Subcutaneous adipose tissue (tissue), 3 donors: ENCODE results near the gene ICE2.

DNA sequence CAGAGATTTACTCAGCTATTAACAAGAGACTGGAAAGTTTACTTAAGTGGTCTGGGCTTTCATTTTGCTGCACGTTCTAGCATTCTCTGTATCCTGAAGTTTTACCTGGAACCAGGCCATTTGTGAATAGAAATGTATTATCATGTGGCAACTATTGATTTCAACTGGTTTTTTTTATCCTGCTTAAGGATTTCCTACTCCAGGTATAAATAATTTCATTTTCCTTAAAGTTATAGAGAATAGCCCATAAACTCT is 1.1 kb downstream of the AQP9 start:
- PRO-cap: no peak
- RAMPAGE, long total RNA, 3 experiments: no peak in any of the 3 experiments

GRCh38 chr15:58139624-58140430 is 1.6 kb downstream of the AQP9 start:
- PRO-cap: bidirectional peak, plus-strand start at chr15:58140309, minus-strand start at chr15:58140070
- RAMPAGE, long total RNA, 3 experiments: no peak in any of the 3 experiments

DNA sequence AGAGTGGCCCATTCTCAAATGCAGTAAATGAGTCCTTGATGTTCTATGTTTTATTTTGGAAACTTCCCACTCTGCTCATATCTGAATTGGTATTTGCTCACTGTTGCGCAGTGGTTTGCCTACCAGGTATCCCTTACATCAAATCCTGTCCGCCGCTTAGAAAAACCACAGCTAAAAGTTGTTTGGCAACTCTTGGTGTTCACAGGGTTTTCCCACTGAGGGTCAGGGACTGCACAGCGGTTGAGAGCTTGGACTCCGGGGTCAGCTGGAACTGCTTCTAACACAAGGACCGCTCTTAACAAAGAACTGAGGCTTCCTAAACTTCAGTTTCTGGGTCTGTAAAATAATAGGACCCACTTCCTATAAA is 35.8 kb downstream of the LIPC start:
- PRO-cap: no peak
- RAMPAGE, long total RNA, 3 experiments: no peak in any of the 3 experiments

GRCh38 chr15:58627572-58628101 is 121.9 kb downstream of the ADAM10 start:
- PRO-cap: no peak
- RAMPAGE, long total RNA, 3 experiments: no peak in any of the 3 experiments

DNA sequence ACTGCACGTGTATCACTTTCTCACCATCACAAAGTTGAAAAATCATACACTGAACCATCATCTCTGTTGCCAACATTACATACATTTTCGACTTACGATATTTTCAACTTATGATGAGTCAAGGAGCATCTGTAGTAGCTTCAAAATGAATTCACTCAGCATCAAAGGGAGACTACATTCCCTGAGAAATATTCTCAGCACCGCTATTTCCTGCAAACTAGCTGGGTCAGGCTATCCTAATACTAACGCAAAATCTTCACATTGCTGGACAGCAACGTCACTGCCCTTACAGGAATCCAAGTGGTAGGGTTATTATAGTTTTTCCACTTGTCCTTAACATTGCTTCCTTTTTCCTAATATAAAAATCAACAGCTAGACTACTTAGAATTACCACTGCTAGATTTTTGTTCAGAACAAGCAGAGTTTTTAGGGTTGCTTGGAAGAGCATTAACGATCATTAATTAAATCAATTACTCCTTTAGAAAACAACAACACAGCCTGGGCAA is 7.1 kb downstream of the ADAM10 start:
- PRO-cap: no peak
- RAMPAGE, long total RNA, 3 experiments: no peak in any of the 3 experiments

GRCh38 chr15:58748140-58748366 is 1.5 kb downstream of the ADAM10 start:
- PRO-cap: no peak
- RAMPAGE, long total RNA, 3 experiments: no peak in any of the 3 experiments

DNA sequence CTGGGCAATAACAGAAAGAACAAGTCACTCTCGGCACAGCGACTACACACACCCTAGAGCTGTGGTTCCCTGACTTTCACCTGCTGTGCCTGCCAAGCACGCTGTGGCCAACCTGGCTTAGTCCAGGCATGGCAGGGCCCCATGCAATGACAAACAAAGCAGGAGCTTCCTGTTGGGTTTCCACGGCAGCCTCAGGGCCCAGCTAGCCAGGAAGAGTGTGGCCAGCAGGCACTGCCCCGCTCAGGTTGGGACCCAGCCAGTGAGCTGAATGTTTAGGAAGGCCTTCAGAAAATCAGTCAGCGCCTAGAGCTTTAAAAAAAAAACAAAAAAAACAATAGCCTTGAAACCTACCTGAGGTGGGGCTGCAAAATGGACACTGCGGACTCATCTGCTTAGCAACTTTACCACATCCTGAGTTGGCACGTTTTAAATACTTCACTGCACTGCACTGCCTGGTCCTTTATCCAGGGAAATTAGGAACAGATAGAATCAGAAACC is 36.3 kb upstream of the LDHAL6B start:
- PRO-cap: no peak
- RAMPAGE, long total RNA, 3 experiments: no peak in any of the 3 experiments

DNA sequence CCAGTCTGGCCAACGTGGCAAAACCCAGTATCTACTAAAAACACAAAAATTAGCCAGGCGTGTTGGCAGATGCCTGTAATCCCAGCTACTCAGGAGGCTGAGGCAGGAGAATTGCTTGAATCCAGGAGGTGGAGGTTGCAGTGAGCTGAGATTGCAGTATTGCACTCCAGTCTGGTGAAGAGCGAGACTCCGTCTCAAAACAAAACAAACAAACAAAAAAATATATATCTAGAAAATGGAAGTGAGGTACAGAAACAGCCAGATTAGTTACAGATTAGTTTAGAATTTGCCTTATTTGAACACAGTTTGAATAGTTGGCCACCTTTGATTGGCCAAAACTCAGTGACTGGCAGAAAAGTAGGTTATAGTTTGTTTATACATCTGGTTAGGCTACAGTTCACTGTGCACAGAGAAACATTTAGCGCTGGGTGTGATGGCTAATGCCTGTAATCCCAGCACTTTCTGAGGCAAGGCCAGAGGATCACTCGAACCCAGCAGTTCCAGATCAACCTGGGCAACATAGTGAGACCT is 51.6 kb downstream of the LDHAL6B start:
- PRO-cap: no peak
- RAMPAGE, long total RNA, 3 experiments: no peak in any of the 3 experiments

GRCh38 chr15:59298104-59298968 is 74.3 kb downstream of the MYO1E start:
- PRO-cap: no peak
- RAMPAGE, long total RNA, 3 experiments: no peak in any of the 3 experiments

GRCh38 chr15:59360918-59361247 is 11.8 kb downstream of the MYO1E start:
- PRO-cap: no peak
- RAMPAGE, long total RNA, 3 experiments: no peak in any of the 3 experiments

DNA sequence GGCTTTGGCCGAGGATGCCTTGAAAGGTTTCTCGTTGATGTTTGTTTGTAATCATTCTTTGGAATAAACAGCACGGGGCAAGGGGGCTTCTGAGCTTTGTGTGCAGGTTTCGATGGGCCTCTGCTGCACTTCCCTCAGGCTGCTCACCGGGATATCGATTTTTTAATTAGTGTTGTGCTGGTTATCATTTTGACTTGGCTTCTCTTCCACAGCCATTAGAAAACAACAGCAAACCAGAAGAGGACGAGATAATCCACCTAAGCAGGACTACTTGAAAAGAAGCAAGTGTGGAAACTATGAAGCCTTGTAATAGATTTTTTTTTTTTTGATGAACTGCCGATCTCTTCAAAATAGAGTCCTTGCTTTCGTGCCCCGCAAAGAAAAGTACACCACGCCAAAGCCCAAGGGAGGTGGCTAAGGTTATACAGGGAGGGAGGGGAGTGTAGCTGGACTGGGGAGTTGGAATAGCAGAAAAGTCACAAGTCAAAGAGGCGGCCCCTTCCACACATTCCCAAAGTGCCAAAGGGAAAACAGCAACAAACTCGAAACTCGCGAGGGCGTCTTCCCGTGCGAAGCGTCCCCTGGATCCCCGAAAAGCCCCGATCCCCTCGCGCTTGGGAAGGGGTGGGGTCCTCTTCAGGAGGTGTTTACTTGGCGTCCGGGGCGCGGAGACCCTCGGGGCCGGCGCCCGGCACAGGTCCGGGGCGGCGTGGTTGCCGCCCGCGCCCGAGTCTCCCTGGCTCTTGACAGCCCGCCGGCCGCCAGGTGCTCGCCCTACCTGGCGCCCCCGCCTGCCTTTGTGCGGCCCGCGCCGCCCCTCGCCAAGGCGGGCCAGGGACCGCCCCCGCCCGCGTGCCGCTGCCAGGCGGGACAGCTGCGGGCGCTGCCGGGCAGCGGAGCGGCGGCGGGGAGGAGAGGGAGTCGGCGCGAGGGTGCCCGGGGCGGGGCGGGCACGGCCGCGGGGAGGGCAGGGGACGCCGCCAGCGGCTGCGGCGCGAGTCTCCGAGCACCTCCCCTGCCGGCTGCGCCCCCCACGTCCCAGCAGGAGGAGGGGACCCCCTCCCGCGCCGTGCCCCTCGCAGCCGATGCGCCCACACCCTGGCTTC is 1.2 kb downstream of the MYO1E start:
- PRO-cap: unidirectional peak, plus-strand start at position 508 of the sequence; bidirectional peak, plus-strand start at position 893 of the sequence, minus-strand start at position 799 of the sequence
- RAMPAGE, long total RNA, 3 experiments: no peak in any of the 3 experiments

- PRO-cap: no peak
- RAMPAGE, long total RNA, 3 experiments: no peak in any of the 3 experiments
These were observed 86.2 kb downstream of the FAM81A start for GRCh38 chr15:59524150-59524699.

DNA sequence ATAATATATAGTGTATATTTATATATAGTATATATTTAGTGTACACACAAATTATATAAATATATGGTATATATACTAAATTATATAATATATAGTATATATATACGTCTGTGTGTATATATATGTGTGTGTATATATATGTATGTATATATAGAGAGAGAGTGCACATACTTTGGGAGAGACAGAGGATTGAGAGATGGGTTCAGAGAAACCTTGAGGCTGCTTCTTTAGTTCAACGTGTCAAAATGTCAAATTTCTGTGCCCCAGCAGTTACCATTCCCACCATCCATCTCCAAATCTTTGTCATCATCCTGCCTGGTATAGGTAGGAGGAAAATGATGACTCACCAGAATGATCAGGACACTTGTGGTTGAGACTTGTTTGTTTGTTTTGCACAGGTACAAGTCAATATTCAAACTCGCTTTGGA is 24.8 kb upstream of the GCNT3 start:
- PRO-cap: no peak
- RAMPAGE, long total RNA, 3 experiments: no peak in any of the 3 experiments

DNA sequence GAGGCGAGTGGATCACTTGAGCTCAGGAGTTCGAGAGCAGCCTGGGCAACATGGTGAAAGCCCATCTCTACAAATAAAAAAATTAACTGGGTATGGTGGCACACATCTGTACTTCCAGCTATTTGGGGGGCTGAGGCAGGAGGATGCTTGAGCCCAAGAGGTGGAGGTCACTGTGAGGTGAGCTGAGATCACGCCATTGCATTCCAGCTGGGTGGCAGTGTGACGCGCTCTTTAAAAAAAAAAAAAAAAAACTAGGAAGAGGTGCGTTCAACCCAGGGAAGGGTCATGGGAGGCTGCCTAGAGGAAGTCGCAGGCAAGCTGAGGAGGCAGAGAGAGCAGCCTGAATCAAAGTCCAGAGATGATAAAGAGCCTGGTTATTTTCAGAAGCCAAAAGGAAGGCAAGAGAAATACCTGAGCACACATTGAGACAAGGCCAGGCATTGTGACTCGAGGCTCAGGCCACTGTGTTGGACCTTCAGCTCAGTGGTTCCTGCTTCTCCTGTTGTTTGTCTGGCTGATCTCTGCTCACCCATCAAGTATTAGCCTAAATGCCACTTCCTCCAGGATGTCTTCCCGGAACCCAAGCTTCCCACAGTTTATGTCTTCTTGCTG is 16.2 kb upstream of the GCNT3 start:
- PRO-cap: no peak
- RAMPAGE, long total RNA, 3 experiments: no peak in any of the 3 experiments

DNA sequence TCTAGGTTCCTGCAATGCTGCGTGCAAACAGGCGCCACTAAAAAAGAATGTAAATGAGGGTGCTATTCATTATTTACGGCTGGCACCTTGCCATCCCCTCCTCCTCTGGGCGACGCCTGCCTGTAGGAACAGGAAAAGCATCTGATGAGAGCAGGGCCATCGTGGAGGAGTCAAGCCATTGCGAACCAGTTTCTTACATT is 98.1 kb downstream of the ANXA2 start:
- PRO-cap: no peak
- RAMPAGE, long total RNA, 3 experiments: no peak in any of the 3 experiments

DNA sequence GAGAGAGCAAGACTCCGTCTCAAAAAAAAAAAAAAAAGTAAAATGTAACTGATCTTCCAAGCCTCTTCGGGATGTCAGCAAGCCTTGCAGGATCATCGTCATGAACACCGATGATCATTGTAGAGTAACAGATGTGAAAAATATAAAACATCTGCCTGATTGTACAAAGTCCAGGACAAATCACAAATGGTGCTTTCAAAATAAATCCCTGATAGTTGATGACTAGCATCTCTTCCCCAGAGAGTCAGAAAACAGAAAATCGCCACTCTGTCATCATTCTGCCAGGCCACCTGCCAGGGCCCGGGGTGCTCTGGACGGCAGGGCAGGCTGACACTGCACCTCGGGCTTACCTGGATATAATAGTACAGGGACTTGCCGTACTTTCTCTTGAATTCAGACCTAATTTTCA is 49.1 kb downstream of the ANXA2 start:
- PRO-cap: no peak
- RAMPAGE, long total RNA, 3 experiments: no peak in any of the 3 experiments

DNA sequence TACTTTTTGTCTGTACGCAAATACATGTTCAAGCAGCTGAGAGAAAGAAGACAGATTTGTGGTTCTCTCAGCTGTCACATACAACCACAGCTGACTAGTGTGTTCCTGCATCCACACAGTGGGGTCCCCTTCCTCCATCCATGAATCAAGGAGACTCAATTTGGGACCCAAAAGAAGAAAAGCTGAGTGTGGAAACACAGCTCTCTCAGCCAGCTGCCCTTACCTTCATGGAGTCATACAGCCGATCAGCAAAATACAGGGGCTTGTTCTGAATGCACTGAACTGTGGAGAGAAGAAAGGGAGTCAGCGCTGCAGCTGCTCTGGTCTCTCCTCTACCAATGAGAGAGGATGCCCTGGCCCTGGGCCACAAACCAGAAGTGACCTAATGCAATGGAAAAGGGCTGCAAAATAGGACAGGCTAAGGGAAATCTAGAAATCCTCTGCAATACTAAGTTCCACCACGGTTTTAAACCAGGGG is 46.8 kb downstream of the ANXA2 start:
- PRO-cap: no peak
- RAMPAGE, long total RNA, 3 experiments: no peak in any of the 3 experiments

DNA sequence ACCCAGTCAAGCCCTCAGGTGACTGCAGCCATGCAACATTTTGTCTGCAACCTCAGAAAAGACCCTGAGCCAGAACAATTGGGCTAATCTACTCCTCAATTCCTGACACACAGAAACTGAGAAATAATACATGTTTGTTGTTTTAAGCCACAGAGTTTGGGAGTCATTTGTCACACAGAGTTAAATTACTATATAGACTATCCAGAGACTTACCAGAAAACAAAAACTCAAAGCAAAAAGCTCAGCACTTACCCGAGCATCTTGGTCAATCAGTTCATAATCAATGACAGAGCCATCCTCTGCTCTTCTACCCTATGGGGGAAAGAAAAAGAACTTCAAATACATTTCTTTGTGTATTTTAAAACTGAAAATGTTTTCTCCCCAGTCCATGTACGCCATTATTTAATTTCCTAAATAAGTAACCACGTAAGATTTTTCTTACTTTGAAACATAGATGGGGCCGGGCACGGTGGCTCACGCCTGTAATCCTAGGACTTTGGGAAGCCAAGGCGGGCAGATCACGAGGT is 43.8 kb downstream of the ANXA2 start:
- PRO-cap: no peak
- RAMPAGE, long total RNA, 3 experiments: no peak in any of the 3 experiments

- PRO-cap: no peak
- RAMPAGE, long total RNA, 3 experiments: no peak in any of the 3 experiments
These were observed 28.8 kb downstream of the ANXA2 start for GRCh38 chr15:60368629-60369805.

DNA sequence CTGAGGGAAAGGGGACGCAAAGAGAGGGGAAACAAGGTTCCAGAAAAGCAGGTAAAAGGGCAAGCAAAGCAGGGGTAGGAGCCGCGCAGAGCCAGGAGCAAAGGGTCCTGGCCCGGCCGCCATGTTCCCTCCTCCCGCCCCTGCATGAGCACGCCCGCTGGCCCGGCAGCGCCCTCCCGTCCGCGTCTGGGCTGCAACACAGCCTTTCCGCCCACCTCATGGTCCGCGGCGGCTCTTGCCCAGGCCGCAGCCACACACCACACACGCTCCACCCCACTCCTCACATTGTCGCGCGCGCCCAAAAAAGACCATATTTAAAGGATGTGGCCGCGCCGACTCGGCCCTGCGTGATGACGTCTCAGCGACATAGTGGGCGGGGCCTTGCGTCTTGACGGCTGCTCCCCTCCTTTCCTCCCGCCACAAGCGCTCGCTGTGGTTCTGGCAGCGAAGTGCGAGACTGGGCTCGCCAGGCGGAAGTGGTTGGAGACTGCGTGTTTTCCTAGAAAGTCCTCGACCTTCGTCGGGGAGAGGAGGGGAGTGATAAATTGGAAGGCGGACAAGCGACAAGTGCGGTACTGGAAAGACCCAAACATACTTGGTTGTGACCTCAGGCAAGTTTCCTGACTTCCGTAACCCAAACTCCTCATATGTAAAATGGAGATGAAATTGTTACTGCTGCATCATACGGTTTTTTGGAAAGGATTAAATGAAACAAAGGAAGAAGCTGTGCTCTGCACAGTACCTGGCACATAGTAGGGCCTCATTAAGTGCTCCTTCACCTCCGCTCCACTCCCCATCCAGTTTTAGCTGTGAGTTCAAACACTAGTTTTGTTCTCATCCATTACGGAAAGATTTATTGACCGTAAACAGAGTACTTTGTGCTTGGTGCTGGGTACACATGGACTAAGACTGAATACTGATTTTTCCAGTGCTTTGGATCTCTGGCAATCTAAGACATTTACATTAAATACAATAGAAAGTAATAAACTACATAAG is at the start of gene ICE2:
TSS of gene ICE2 (minus strand) at position 355 of the 996 bp plus-strand sequence.
- PRO-cap: bidirectional peak, plus-strand start at position 420 of the sequence, minus-strand start at position 290 of the sequence
- RAMPAGE, long total RNA, 3 experiments: start-site peak on the plus strand in 2 of 3 experiments, centred at positions 392 to 402 of the sequence, 12 to 20 reads per replicate; start-site peak on the minus strand in 3 of 3 experiments, centred at positions 298 to 320 of the sequence, 27 to 145 reads per replicate